Left common carotid artery plus branches (tissue), 1 donor: Measurements from ENCODE around the genes TBC1D21, STOML1 and GOLGA6A.

- PRO-cap: no peak
Observed at GRCh38 chr15:73873376-73873793, at the start of gene TBC1D21. TSS of gene TBC1D21 (plus strand) at chr15:73873564.

DNA sequence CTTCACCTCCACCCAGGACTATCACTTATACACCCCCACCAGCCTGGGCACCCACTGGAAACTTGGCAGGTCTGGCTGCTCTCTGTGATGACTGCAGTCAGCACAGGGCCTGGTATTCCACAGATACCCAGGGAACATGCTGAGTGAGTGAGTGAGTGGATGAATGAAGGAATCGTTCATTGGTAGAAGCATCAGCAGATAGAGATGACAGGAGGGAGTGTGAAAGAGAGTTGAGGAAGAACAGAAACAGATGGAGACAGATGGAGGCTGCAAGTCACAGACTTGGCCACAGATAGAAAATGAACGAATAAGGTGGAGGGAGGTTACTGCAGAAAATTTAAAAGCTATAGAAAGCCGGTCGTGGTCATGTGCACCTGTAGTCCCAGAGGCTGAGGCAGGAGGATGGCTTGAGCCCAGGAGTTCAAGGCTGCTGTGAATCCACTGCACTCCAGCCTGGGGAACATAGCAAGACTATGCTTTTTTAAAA lies 4.6 kb upstream of the LOXL1 start:
- PRO-cap: no peak

DNA sequence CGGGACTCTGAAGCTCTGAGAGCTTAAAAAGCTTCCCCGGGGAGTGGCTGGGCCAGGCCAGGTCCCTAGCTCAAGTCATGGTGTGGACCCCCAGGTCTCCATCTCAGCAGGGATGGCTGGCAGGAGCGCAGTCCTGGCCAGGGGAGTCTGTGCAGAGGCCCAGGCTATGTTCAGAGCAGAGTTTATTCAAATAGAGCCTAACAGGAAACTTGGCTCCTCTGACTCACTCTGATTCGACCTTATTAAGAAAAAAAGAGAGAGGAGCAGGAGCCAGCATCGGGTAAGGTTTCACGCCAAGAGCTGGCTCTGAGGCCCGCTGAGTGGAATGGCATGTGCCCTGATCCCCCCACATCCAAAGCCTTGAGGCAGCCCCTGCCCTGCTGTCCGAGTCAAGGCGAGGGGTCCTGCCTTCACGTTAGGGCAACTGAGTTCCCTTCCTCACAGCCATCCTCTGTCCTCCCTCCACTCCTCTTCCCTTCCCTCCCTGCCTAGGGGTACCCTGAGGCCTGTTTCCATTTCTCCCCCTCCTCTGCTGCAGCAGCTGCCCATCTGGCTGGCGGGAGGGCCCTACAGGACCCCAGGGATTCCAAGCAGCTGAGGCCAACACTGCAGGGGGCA lies 1.9 kb upstream of the LOXL1 start:
- PRO-cap: no peak

DNA sequence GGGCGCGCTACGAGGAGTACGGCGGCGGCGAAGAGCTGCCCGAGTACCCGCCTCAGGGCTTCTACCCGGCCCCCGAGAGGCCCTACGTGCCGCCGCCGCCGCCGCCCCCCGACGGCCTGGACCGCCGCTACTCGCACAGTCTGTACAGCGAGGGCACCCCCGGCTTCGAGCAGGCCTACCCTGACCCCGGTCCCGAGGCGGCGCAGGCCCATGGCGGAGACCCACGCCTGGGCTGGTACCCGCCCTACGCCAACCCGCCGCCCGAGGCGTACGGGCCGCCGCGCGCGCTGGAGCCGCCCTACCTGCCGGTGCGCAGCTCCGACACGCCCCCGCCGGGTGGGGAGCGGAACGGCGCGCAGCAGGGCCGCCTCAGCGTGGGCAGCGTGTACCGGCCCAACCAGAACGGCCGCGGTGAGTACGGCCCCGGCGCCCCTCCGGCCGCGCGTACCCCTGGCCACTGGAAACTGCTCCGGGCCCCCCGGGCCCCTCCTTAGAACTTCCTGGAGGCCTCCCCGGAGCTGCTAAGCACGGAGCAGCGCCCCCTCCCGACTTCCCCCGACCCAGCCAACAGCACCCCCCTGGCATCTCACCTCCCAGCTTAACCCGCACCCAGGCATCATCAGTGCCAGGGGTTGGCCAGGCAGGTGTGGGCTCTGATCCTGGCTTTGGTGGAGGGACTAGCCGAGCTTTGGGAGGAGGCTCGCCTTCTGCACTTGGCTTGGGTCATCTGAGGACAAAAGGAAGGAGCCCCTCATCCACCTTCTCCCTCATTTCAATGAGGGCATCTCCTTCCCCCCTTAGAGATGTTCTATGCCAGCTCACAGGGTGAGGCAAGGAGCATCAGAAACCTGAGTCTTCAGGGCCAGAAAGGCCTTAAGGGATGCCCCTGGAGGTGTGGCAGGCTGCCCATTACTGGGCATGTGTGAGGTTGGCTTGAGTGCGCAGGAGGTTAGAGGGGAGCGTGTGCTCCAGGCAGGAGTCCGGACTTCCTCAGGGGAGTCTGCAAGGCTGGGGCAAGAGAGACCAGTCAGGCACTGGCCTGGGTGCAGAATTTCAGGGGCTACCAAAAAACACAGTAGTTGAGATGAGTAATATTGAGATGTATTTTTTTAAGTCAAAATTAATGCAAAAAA lies 1.6 kb downstream of the LOXL1 start:
- PRO-cap: unidirectional peak, minus-strand start at position 263 of the sequence; unidirectional peak, minus-strand start at position 466 of the sequence

DNA sequence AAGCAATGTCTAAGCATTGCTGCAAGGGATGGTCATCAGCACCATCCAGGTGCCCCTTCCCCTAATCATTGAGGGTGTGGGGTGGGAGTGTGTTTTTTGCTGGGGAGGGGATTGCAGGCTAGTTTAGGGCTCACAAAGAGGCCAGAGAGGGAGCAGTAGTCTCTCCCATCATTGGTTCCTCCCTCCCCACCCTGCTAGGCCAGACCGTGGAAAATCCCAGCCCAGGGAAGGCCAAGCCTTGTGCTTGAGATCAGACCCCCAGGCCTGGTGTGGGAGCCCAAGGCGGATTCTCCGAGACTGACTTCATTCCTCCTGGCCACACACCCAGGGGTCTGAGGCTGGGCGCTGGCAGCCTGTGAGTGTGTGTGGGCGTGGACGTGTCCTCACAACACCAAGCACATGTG lies 4.0 kb downstream of the LOXL1 start:
- PRO-cap: no peak

- PRO-cap: no peak
Observed at GRCh38 chr15:73951512-73952018, 25.3 kb downstream of the LOXL1 start.

DNA sequence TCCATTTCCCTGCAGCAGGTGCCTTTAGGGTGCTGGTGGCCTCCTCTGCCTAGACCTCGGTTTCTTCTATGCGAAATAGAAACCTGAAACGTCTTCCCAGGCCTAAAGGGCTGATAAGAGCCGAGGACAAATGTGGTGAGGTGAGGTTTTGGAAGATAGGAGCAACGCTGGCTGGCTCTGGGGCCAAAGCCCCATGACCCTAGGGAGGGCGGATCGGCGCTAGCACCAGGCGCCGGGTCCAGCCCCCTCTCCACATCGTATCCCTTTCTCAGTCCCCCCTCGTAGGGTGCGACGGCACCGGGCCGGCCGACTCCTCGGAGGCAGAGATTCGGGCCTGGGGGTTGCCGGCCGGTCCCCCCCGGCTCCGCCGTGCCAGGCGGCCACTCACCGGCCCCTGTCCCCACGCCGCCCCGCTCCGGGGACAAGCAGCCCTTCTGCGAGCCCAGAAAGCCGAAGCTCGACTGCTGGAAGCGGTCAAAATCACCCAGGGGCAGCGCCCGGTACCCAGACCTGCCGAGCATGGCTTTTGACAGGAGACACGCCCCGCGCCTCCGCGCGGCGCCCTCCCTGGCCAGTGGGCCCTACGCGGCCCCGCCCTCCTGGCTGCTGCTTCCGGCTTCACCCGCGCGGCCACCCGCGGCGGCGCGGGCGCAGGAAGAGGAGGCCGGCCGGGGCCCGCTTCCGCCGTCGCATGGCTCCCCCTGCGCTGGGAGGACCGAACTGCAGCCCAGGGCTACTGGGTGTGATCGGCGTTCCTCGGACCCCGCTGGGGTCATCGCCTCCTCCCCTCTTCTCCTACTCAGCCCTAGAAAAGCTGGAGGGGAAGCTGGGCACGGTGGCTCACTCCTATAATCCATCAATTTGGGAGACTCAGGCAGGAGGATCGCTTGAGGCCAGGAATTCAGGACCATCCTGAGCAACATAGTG lies at the start of gene STOML1:
Gene STOML1, minus strand, starts transcription at position 593 of the 927 bp plus-strand sequence.
- PRO-cap: bidirectional peak, plus-strand start at position 633 of the sequence, minus-strand start at position 576 of the sequence

DNA sequence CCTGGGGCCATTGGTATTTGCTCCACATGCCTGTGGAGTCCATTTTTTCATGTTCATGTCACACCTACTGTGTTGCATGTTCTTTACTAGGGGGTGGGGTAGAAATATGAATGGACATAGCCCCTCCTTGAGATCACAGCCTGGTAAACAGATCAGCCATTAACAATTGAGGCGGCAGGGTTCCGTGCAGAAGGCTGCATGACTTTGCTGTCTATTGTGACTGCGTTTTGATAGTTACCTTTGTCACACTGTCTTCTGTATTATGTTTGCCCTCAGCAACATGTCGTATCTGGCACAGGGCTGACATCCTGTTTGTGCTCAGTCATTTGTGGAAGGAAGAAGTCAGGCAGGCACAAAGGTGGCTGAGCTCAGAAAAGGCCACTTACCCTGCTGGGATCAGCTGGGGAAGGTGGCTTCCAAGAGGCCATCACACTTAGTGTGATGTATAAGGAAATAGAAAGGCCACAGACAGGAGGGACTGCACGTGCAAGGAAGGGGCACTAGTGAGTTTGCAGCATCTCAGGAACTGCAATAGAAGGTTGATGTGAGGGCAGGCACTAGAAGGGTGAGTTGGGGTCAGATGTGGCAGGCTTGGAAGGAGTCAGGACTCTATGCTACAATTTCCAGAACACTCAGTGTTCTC lies 13.3 kb downstream of the PML start:
- PRO-cap: no peak

DNA sequence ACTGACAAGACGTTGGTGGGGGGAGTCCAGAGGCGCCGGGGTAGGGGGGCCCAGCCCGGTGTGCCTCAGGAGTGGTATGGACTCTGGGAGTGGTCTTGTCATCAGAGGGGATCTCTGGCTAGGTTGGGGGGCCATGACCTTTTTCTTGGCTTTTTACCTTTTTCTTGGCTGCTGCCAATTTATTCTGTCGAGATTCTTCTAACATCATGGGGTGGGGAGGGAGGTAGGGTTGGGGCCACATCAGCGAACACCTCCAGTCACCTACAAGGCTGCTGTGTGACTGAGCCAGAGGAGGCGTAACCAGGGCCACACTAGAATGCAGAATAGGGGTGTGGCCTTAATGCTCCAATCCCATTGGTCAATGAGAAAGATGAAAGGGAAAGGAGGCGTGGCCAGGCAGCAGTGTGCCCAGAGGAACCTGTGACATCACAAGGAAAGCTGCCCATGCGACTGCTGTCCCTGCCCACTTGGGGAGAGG lies at the start of gene GOLGA6A:
Gene GOLGA6A, minus strand, starts transcription at position 282 of the 478 bp plus-strand sequence.
- PRO-cap: no peak

DNA sequence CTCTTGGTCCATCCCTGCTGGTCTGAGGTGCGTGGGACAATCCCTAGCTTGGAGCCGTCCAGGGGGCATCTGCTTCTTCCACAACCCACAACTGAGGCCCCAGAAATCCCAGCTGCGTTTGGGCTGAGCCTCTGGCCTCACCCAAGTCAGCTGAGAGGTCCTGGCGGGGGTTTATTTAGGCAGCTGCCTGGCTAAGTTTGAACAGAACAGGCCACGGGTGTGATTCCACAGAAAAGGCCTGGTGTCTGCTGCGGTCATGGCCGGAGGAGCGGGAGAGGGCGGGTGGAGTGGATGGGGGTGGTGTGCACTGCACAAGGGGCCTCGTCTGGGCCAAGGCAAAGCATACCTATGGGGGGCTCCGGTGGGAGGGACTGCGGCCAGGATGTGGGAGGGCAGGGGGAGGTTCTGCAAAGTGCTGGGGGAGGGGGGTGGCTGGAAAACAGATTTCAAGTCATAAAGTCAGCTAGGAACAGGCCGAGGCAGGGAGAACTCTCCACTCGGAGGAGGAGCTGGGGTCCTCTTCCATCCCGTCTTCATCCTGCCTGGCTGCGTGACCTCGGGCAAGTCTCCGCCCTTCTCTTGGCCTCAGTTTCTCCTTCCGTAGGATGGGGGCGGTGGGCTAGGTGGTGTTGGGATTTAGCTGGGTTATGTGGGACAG lies 713 bp downstream of the ISLR start:
- PRO-cap: no peak

GRCh38 chr15:74350621-74351076 lies 16.8 kb downstream of the CYP11A1 start:
- PRO-cap: no peak

DNA sequence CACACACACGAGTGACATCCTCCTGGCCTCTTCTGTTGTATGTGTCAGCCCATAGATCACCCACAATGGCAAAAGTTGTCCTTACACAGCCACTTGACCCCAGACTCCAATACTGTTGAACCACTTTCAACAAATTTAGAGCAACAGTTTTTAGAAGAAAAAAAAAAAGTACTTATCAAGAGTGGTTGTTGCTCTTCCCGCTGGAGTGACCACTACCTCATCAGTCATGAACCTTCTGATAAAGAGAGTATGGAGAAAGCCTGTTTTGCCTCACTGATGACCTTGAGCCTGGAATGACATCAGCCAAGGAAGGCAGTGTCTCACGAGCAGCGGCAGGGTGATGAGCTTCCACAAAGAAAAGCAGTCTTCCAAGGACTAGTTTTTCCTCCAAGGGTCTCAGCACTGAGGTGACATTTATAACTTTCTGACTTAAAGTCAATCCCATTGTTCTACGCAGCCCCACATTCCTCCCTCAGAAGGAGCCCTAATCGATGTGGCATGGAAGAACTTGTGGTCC lies 1.6 kb upstream of the CYP11A1 start:
- PRO-cap: no peak

GRCh38 chr15:74382089-74382481 lies 14.6 kb upstream of the CYP11A1 start:
- PRO-cap: no peak

DNA sequence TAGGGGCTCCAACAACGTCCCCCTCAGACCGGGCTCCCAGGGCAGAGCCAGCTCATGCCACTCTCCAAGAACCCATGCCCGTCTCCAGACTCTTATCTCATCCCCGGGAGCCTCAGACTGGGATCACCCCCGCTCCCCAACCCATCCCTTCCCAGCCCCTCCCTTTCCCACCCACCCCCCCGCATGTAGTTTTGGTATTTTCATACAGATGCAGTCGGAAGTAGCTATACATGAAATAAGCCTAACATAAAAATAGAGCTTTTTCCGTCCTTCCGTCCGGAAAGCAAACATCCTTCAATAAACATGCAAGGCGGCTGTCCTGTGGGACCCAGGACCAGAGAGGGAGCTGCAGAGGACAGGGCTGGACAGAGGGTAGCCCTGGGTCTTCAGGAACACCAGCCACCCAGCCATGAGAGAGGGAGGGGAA lies 24.0 kb downstream of the SEMA7A start:
- PRO-cap: no peak

DNA sequence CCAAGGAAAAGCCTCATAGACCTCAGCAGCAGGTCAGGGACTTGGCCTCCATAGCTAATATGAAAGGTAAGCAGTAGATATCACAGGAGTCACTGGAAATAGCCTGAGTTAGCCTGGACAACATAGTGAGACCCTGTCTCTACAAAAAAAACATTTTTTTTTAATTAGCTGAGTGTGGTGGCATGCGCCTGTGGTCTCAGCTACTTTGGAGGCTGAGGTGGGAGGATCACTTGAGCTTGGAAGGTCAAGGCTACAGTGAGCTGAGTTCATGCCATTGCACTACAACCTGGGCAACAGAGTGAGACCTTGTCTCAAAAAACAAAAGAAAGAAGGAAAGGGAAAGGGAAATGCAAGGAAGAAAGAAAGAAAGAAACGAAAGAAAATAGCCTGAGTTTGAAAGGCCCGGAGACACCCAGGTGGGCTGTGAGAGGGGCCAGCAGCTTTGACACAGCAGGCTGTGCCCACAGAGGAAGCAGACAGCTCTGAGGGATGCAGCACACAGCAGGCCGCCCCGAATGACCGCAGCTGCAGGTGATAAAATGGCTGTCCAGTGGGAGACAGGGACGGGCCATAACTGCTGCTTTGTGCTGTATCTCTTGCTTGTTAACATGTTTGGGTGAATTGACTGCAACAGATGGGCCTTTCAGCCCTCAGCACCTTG lies 36.9 kb upstream of the CLK3 start:
- PRO-cap: no peak

- PRO-cap: no peak
Observed at GRCh38 chr15:74599199-74599721, 16.4 kb upstream of the CLK3 start.

DNA sequence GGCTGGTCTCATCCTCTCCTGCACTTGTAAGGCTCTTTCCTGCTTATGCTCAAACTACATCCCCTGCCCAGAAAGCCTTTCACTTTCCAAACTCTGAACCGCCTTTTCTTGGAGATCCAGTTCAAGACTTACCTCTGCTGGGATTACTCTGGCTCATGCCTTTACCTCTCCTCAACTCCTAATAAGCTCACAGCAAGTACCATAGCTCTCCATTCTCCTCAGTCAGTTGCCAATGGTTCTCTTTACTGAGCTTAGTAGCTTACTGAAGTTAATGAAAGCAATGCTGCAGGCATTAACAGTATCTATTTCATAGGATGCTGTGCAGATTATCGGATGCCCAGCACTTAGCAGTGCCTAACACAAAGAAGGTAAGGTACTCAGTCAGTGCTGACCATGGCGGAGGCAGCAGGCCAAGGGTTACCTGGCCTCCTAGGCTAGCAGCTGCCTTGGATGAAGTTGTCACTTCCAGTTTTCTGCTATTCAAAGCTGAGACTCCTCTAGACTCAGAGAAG lies 20.4 kb downstream of the CLK3 start:
- PRO-cap: no peak

DNA sequence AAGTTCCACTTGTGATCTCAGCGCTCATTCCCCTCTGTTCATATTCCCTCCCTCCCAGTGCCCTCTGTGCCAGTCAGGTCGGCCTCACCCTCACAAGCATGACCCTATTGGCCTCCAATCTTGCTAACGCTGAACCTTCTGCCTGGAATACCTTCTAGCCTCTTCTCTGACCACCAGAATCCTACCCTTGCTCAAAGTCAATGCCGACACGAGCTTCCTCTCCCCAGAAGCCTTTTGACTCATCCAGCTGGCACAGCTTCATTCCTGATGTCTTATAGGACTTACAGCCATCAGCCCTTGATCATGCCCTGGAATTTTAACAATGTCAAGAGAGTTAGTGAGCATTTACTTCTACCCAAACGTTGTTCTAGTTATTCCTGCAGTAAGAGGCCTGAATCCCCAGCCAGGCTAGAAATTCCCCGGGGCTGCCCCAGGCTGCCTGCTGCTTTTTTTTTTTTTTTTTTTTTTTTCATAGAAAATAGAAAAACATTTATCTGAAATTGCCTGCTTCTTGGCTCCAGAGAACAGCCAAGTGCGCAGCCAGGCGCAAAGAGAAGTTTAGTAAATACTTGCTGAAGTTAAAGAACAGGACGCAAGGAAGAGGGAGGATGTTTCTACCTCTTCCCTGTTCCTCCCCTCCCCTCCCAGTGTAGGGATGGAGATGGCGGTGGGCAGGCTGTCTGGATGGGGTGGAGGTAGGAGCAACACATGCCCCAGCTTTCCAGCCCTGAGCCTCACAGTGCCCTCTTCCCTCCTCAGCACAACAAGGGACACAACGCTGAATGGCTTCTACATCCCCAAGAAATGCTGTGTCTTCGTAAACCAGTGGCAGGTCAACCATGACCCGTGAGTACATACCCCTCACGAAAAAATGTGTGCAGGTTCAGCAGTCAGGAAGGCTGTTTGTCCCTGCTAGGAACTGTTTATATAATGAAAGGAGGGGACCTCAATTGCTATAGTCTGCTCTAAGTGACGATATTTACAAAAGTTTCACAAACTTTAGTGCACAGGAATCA lies 4.1 kb downstream of the CYP1A2 start:
- PRO-cap: no peak

GRCh38 chr15:74791769-74792182 lies 9.9 kb downstream of the CSK start:
- PRO-cap: no peak

DNA sequence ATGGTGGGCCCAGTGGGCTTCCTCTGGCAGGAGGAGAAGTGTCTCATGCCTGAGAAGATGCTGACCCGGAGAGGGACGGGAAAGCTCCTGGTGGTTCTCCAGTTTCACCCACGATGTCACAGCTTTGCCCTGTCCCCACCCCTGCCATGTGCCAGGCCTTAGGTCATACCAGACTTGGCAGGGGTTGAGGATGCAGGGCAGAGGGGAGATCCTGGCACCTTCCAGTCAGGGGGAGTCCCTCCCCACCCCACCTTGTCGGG lies 9.1 kb upstream of the LMAN1L start:
- PRO-cap: no peak